Paraaortic lymph node (tissue), 1 donor: Measurements from ENCODE around the genes PLPP7 and TSC1.

DNA sequence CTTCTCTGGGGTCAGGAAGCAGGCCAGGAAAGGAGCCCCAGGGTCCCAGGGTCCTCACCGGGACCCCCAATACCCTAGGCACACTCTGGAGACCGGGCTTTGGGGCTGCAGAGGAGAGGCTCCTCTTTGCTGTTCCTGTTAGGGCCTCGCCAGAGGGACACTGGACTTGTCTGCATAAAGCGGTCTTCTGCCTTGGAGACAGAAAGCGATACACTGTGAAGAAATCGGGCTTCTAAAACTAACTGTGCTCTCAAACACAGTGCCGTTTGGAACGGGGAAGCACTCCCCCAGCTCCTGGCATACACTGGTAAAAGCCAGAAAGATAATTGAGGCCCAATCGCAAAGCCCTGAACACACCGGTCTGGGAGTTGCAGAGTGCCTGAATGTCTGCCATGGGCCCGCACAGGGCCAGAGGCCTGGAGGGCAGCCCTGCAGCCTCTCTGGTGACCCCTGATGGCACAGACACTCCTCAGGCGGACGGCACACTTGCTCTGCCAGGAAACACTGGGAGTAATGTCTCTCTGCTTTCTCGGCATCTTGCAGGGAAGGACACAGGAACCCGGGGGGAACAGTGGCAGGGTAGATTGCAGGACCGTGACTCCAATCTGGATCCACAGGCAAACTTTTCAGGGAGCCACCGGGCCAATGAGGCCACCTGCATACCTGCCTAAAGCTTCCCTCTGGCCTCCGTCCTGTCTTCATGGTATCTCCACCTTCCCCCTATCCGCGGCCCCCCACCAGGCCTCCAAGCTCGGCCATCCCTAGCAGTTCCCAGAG is 1.1 kb downstream of the FAM78A start:
- PRO-cap, result no peak

DNA sequence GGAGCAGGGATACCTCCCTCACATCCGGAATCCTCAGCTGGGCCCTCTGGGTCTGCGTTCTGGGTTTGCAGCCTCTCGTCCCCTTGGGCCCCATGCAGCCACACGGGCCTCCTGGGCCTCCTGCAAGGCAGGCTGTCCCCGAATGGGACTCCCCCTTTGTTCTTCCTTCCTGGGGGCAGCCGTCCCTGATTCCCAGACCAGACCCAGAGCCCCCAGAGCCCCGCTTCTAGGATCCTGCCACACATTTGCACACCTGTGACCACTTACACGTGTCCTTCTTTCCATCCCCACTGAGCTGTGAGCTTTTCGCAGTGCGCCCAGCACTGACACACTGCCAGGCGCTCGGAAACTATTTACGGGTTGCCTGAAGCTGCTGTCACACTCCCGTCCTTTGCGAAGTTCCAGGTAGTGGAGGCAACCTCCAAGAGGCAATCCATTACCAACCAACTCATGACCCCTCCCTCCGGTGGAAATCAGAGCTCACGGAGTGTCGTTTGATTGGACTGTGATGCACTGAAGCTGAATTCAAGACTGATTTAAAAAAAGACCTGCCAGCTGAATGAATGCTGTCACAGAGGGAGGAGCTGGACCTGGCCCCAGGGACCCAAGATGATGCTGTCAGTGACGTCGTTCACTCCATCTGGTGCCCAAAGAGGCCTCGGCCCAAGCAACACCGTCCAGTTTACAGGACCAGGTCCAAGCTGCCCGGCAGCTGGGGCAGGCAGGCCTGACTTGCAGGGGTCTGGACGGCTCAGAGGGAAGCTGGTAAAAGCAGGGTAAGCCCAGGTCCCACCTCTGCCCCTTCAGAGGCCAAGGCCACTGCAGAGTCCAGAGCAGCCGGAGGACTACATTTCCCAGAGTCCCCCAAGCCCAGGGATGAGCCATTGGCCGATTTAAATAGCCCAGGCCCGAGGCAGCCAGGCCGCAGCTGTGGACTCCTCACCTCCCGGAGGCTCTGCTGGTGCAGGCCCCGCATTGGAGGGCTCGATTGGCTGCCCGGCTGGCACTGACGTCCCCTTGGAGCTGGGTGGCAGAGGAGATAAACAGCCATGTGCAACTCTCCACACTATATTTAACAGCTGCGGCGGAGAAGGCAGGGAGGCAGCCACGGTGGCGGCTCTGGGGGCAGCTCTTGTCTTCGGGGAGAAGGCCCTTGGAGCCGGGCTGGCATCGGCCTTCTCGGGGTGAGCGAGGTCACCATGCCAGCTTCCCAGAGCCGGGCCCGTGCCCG is at the start of gene PLPP7:
Gene PLPP7, plus strand, starts transcription at position 925 of the 1,231 bp plus-strand sequence.
- PRO-cap, result bidirectional peak, plus-strand start at position 680 of the sequence, minus-strand start at position 533 of the sequence; unidirectional peak, plus-strand start at position 920 of the sequence; unidirectional peak, plus-strand start at position 1,078 of the sequence

DNA sequence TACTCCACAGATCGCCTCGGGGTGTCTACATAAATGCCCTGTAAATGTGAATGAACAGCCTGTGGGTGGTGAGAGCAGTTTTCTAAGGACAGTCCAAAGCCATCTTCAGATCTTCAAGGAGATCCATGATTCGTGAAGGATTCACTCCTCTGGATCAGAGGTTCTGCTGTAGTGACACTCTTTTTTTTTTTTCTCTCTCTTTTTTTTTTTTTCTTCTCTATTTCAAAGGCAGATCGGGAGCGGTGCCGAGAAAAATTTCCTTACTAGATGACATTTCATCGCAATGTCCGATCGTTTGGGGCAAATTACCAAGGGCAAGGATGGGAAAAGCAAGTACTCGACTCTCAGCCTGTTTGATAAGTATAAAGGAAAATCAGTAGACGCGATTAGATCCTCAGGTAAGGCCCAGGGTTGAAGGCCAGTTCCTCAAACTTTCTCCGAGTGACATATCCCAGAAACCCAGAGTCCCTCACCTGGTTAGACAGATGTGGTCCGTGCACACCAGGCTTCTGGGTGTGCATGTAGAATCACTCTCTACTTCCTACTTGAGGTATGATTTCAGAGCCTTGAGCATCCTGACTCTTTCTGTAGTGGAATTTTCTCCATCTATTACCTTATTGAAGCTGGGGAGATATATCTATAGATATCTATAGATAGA is 36.1 kb downstream of the PRRC2B start:
- PRO-cap, result no peak

DNA sequence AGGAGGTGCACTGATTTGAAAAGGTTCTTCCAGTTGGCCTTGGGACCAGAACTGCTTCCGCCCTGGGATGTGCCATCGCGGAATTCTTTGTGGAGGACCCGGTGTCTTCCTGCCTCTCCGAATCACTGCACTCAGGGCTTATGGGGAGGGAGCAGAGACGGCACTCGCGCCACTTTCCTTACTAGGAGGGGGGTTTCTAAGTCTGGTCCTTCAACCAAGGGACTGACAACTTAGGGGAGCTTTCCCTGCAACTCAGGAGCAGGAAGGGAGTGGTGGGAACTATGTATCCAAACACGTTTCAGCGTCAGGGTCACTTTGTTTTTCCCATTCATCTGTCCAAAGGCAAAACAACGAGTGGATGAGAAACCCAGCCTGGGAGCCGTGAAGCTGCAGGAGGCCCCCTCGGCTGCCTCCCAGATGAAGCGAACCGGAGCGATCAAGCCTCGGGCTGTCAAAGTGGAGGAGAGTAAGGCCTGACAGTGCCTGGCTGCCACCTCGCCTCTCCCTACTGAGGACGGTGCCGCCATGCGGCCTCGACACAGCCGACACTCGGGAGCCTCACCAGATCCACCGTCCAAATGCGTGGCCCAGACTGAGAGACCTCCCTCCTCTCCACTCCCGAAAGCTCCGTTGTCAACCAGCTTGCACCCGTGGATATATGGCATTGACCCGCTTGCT is 7.2 kb upstream of the POMT1 start:
- PRO-cap, result no peak

- PRO-cap, result no peak
Measured at GRCh38 chr9:131623883-131624632, 78.7 kb downstream of the PRRT1B start.

DNA sequence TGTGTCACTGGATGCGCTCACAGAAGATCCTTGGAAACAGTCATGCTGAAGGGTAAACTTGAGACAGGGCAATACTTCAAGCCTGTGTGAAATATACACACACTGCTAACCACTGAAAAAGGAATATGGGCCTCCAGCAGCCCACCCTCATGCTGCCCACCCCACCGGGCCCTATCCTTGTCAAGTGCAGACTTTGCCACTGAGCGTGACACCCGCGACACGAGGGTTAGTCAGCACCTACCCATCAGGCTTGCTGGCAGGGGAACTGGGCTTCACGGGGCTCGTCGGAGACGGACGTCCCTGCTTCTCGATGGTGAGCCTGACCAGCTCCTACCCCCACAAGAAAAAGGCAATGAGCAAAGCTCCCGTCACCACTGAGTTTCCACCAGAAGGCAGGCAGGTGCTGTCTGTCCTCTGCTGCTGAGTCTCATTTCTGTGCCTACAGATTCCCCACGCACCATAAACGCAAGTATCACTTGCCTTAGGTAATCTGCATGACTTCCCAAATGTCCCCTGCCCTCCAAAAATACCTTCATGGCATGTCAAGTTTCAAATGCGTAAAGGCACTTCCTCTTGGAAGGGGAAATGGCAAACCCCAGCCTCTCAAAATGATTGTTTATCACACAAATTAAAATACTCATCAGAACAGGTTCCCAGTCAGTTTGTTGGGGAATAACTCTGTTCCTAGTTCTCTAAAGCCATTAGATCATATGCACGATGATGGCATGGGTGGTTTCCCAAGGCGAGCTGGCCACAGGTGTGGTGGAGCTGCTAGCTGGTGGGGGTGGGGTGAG is 84.9 kb downstream of the PRRT1B start:
- PRO-cap, result unidirectional peak, minus-strand start at position 435 of the sequence

GRCh38 chr9:131635055-131635707 is 89.9 kb downstream of the PRRT1B start:
- PRO-cap, result bidirectional peak, plus-strand start at chr9:131635636, minus-strand start at chr9:131635455

GRCh38 chr9:131650653-131651326 is 89.1 kb downstream of the RAPGEF1 start:
- PRO-cap, result no peak

- PRO-cap, result no peak
Measured at GRCh38 chr9:131662727-131663637, 76.9 kb downstream of the RAPGEF1 start.

GRCh38 chr9:131674261-131675498 is 65.2 kb downstream of the RAPGEF1 start:
- PRO-cap, result bidirectional peak, plus-strand start at chr9:131675127, minus-strand start at chr9:131675018; bidirectional peak, plus-strand start at chr9:131675336, minus-strand start at chr9:131675262

GRCh38 chr9:131707044-131707361 is 32.9 kb downstream of the RAPGEF1 start:
- PRO-cap, result no peak

GRCh38 chr9:131711982-131712343 is 27.9 kb downstream of the RAPGEF1 start:
- PRO-cap, result no peak

GRCh38 chr9:131727797-131728426 is 12.0 kb downstream of the RAPGEF1 start:
- PRO-cap, result unidirectional peak, plus-strand start at chr9:131728006

GRCh38 chr9:132004478-132005108 is 75.1 kb downstream of the MED27 start:
- PRO-cap, result no peak

- PRO-cap, result no peak
Measured at GRCh38 chr9:132474164-132474777, 64.3 kb downstream of the CFAP77 start.

DNA sequence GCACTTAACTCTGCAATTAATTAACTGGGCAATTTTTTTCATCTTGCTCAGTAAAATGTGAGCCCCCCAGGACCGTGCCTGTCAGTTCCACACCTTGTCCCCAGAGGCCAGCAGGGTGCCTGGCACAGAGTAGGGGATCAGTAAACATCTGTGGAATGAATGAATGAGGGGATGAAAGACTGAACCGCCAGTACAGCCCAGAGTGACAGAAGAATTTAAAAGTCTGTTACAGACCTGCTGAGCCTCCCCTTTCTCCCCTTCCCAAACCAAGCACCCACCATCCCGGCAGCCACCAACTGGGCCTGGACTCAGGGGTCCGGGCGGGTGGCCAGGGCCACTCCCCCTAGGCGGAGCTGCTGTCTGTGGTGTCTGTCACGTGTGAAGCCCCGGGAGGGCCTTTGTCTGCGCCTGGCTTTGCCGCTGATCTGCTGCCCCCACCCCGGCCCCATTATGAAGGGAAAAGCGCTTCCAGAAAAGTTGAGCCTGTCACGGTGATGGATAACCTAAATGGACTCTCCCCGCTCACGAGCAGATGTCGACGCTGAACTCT is 36.4 kb upstream of the BARHL1 start:
- PRO-cap, result no peak

DNA sequence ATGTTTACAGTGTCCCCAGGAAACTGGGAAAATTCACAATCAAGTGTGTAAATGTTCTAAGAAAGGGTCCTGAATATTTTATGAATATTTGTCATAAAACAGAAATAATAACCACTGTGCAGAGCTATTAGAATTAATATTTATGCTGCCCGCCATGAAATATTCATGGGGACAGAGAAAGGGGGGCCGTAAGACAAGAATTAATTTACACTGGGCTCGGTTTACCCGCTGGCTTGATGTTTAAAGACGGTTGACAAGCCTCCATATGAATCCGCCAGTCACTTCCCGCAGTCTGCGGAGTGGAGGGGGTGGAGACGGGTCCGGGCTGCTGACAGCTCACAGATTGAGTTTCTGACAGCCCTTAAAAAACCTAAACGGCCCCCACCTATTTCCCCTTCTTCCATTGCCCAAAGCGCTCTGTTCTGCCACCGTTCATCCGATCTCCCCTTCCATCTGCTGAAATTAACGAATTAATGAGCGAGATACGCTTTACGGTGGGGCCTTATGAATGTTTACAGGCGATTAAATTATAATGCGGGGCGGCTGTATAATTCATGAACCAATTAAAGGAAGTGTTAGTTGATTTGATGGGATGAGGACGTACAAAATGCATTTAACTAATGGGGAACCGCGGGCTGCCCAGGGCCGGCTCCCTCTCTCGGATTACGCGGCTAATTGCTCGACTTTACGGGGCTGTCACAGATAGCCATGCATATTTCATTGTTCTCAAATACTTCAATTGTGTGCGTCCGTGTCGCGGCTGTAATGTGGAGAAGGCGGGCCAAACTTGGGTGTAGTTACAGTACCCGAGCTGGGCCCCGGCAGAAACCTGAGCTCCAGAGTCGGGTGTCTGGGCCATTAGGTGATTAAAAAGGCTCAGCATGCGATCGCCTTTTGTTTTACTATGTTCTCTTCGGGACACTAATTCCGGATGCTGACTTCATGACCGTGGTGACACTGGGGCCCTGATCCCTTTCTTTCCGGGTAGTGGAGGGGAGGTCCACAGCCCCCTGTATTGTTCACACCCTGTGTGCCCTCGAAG is 74.7 kb downstream of the GTF3C4 start:
- PRO-cap, result no peak

DNA sequence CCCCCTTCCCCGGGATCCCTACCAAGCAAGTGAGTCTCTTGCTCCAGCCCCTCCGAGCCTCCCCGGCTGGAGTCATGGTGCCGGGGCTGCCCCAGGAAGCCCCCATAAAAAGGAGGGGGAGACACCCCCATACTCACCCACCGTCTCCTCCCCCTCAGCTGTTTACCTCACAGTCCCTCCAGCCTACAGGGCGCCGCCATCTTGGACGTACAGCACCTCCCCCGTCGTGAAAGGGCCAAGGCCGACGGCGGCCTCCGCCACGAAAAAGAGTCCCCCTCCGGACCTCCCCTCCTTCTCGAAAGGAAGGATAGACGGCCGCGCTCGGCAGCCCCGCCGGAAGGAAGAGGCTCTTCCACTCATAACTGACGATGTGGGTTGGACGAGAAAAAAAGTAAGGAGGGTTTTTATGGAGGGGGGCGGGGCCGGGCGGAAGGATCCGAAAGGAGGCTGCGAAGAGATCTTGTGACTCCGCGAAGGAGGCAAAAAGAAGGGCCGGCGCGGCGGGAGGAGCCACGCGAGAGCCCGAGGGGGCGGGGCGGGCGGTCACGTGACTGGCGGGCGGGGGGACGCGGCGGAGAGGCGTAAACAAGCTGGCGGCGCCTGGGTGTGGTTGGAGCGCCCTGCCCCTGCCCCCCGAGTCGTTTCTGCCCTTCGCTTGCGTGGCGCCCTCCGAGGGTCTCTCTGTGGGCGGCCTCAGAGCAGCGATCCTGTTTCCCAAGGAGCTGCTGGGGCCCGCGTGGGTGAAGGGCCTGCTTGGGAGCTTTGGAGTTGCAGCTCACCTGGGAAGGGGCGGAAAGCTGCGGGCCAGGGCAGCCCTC is at the start of gene TSC1:
Gene TSC1, minus strand, starts transcription at position 211 of the 818 bp plus-strand sequence.
- PRO-cap, result bidirectional peak, plus-strand start at position 550 of the sequence, minus-strand start at position 211 of the sequence

- PRO-cap, result no peak
Measured at GRCh38 chr9:133055708-133056247, 6.0 kb upstream of the CEL start.

DNA sequence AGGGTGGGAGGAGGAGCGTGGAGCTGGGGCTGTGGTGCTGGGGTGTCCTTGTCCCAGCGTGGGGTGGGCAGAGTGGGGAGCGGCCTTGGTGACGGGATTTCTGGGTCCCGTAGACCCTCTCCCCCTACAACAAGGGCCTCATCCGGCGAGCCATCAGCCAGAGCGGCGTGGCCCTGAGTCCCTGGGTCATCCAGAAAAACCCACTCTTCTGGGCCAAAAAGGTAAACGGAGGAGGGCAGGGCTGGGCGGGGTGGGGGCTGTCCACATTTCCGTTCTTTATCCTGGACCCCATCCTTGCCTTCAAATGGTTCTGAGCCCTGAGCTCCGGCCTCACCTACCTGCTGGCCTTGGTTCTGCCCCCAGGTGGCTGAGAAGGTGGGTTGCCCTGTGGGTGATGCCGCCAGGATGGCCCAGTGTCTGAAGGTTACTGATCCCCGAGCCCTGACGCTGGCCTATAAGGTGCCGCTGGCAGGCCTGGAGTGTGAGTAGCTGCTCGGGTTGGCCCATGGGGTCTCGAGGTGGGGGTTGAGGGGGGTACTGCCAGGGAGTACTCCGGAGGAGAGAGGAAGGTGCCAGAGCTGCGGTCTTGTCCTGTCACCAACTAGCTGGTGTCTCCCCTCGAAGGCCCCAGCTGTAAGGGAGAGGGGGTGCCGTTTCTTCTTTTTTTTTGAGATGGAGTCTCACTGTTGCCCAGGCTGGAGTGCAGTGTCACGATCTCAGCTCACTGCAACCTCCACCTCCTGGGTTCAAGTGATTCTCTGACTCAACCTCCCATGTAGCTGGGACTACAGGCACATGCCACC is 5.1 kb downstream of the CEL start:
- PRO-cap, result no peak